Hair follicle dermal papilla cell (primary cell): ENCODE data around the genes NOTO, PRADC1 and TET3.

GRCh38 chr2:71926025-71926382 lies 221.7 kb downstream of the CYP26B1 start:
- CAGE, long polyA plus RNA, result no peak

GRCh38 chr2:72298721-72299491 lies 151.2 kb upstream of the CYP26B1 start:
- CAGE, long polyA plus RNA, result no peak

DNA sequence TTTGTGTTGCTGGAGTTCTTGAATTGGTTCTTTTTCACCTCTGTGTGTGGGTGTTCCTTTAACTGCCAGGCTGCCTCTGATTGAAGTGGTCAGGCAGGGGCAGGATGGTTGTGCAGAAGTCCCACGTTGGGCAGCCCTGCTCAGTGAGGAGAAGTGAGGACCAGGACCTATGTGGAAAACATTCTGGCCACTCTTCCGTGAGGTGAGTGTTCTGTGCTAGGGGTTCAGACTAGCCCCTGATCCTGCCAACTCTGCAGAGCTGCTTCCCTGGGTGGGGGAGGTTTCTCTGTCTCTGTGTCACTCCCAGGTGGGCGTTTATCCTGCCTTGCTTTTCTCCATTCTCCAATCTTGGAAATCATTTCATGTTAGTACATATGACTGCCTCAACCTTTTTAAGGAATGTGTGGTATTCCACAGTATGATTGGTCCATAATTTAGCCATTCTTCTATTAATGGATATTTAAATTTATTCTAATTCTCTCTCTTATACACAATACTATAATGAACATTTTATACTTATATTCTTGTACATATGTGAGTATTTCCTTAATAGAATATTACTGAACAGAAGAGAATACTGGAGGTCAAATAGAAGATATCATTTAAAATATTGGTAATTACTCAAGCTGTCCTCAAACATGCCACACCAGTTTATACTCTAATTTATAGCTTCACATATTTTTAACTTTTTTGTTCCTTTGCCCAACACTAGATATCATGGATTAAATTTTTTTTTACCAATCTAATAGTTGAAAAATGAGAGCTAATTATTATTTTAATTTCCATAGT lies 156.3 kb upstream of the CYP26B1 start:
- CAGE, long polyA plus RNA, result no peak

DNA sequence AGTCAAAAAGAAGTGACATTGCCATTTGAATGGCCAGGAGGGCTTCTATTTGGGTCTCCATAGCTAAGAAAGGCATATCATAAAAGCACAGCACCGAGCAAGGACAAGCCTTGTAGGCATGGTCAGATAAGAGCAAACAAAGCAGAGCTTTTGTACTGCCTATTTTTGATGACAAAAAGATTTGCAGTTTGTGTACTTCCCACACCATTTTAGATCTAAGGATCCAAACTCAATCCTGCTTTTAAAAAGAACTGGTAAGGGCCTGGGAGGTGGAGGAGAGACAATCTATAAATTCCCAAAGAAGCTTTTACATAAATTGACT lies 207.0 kb upstream of the CYP26B1 start:
- CAGE, long polyA plus RNA, result no peak

- CAGE, long polyA plus RNA, result no peak
Measured at GRCh38 chr2:72953852-72954279, 36.5 kb downstream of the EMX1 start.

DNA sequence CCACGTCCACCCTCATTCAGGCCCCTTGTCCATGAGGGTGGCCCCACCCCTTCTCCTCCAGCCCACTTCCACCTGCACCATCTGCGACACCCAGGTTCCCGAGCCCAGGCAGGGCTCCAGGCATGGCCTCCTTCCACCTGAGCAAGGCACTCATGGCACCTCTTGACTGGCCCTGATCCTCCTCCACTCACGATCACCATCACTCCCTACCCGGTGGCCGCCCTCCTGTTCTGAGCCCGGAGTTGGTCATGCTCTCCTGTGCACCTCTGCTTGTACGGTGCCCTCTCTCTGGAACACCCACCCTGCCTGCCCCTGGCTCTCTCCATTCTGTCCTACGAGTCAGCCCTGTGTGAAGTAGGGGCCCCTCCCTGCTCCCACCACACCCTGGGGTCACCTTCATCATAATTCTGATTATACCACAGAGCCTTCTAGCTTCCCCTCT lies 76.9 kb downstream of the SFXN5 start:
- CAGE, long polyA plus RNA, result no peak

- CAGE, long polyA plus RNA, result no peak
Measured at GRCh38 chr2:73111335-73112057, 1.3 kb downstream of the RAB11FIP5 start.

DNA sequence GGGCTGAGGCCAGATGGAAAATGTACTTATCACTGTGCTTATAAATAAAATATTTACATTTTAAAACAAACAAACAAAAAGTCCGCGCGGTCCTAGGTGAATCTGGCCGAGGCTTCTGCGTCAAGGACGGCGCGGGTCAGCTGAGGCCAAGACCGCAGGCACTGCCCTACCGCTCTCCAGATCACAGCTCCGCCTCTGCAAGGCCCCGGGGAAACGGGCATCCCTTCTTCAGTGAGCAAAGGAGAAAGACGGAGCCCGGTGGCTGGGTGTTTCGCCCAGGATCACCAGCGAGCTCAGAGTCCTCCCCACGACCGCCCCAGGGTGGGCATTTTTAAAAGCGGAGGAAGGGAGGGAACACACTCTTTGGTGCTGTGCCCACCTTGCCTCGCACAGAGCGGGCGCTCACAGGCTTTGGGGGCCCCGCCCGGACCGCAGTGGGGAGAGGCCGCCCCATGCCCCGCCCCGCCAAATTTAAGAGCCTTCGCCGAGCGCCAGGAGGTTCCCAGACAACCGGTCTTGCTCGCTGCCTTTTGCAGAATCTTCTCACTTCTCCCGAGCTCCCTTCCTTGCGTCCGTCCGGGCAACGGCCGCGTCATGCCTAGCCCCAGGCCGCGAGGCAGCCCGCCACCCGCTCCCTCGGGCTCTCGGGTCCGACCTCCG lies at the start of gene NOTO:
NOTO (plus strand) TSS at position 502 of the 660 bp plus-strand sequence.
- CAGE, long polyA plus RNA, result no peak

DNA sequence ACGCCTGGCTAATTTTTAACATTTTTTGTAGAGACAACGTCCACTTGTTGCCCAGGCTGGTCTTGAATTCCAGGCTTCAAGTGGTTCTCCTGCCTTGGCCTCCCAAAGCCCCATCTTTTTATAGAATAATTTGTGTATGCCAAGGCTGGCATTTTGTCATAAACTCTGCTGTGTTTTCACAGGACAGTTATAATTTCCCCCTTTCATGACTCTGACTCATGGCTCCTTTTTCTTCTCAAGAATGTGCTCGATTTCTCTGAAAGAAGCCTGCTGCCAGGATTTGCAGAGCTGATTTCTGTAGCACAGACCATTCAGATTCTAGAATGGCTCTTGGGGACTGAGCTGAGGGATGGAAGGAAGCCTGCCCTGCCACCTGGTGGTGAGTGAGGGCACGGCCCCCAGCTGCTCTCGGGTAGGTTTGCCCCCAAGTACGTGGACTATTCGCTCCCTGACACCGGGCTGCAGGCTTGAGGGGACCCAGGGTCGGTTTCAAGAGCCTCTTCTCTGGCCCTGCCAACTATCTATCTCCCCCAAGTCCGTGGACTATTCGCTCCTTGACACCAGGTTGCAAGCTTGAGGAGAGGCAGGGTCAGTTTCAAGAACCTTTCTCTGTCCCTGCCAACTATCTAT lies 1.6 kb upstream of the SMYD5 start:
- CAGE, long polyA plus RNA, result no peak

- CAGE, long polyA plus RNA, result no peak
Measured at GRCh38 chr2:73232607-73233329, at the start of gene PRADC1. Gene PRADC1, minus strand, starts transcription at chr2:73233239.

GRCh38 chr2:73268555-73269316 lies 15.5 kb downstream of the FBXO41 start:
- CAGE, long polyA plus RNA, result no peak

GRCh38 chr2:73269317-73269776 lies 14.9 kb downstream of the FBXO41 start:
- CAGE, long polyA plus RNA, result no peak

GRCh38 chr2:73557121-73557395 lies 85.2 kb downstream of the NAT8 start:
- CAGE, long polyA plus RNA, result no peak

GRCh38 chr2:73741342-73741760 lies 4.2 kb upstream of the TPRKB start:
- CAGE, long polyA plus RNA, result no peak

- CAGE, long polyA plus RNA, result no peak
Measured at GRCh38 chr2:73838744-73839193, 10.0 kb downstream of the STAMBP start.

GRCh38 chr2:73870075-73870600 lies 22.7 kb upstream of the ACTG2 start:
- CAGE, long polyA plus RNA, result no peak

DNA sequence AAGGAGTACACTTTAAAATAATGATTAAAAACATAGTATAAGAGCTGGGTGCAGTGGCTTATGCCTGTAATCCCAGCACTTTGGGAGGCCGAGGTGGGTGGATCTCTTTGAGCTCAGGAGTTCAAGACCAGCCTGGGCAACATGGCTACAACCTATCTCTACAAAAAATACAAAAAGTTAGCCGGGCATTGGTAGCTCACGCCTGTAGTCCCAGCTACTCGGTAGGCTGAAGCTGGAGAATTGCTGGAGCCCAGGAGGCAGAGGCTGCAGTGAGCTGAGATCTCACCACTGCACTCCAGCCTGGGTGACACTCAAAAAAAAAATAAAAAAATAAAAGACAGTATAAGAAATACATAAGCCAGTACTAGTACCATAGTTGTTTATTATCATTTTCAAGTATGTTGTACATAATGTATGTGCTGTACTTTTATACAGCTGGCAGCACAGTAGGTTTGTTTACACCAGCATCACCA lies 15.5 kb upstream of the DGUOK start:
- CAGE, long polyA plus RNA, result no peak

GRCh38 chr2:73931270-73932078 lies 4.8 kb downstream of the DGUOK start:
- CAGE, long polyA plus RNA, result no peak

DNA sequence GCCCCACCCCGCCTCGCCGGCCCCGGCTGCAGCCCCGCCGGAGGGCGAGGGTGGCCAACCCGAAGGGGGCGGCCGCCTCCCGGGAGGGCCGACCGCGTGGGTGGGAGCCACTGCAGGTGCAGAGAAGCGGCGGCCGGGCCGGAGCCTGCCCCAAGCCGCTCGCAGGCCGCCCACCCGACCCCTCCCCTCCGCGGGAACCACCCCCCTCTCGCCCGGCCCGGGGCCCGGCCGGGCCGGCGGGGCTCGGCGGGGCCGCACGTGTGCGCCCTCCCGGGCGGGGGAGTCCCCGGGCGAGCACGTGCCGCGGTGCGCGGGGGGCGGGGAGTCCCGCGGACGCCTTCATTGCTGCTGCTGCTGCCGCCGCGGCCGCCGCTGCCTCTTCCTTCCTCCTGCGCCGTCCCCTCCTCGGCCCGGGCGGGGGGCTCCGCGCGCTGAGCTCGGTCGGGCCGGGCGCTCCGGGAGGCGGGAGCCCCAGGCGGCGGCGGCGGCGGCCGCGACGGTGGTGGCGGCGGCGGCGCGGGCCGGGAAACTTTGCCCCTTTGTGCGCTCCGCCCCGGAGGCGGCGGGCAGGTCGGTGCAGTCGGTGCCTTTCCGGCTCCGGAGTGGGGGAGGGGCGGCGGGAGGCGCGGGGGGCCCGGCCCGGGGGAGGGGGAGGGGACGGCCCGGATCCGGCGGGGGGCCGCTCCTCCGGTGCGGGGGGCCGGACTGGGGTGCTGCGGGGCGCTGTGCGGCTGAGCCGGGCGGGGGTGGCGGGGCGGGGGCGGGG lies at the start of gene TET3:
TET3 (plus strand) TSS at position 323 of the 766 bp plus-strand sequence.
- CAGE, long polyA plus RNA, result no peak

- CAGE, long polyA plus RNA, result no peak
Measured at GRCh38 chr2:73991528-73992119, 6.9 kb downstream of the TET3 start.